Cytotoxic T cell (primary cell): ENCODE data around the genes NDUFV1 and TCIRG1.

DNA sequence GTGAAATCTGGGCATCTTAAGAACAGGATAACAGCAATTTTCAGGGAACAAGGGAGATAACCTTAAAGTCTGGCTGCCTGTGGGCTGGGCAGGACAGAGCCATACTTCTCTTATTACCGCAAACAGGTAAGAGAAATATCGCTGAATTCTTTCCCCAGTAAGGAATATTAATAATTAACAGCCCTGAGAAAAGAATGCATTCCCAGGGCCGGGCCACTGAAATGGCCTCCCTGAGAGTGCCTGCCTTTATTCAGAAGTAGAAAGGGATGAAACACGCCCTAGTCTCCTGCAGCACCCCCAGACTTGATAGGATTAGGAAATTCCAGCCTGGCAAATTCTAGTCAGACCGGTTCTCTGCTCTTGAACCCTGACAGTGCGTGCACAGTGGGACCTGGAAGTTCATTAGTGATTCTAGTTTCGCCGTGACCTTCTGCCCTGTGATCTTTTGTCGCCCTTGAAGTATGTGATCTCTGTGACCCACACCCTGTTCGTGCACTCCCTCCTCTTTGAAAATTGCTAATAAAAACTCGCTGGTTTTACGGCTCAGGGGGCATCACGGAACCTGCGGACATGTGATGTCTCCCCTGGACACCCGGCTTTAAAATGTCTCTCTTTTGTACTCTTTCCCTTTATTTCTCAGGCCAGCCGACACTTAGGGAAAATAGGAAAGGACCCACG, 2.2 kb upstream of the GSTP1 start:
- PRO-cap, 2 experiments, result no peak in any of the 2 experiments

DNA sequence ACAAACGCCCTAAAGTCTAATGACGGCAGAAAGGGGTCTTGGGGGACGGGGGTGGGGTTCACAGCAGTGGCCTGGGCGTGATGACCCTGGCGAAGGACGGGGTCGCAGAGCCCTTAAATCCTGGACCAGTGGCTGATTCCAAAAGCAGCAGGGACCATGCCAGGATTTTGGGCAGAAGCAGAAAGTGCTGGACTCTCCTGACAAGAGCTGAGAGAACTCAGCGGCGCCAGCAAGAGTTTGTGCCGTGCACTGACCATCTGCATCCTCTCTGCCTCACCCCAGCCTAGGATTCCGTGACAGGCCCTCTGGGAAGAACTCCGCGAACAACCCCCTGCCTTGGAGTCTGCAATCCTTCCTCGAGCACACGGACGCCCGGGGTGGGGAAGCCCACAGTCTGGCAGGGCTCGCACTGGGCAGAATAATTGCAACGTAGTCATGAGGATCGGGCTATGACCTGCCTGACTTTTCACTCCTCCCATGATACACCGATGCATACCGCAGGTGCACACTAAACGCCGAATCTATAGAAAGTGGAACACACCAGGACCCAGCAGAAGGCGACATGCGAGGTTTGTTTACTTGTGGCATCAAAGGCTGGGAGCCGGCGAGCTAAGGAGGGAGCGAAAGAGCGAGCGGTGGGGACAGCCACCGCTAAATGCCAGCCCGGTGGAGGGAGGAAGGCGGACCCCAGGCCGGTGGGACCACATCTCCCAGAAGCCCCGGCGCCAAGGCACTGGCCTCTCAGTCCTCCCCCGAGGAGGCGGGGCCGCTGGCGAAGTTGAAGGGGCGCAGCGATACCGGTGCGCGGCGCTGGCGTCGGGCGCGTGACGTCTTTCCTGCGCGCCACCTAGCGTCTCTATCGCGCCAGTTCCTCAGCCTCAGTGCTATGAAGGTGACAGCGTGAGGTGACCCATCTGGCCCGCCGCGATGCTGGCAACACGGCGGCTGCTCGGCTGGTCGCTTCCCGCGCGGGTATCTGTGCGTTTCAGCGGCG, at the start of gene NDUFV1:
Gene NDUFV1 (plus strand): TSS at position 859 of the 994 bp plus-strand sequence.
- PRO-cap, 2 experiments, result peak in 2 of 2 experiments; most common plus-strand start position 881 of the sequence (in 2); most common minus-strand start position 656 of the sequence (in 1)

GRCh38 chr11:67779156-67779542, 104.7 kb upstream of the ALDH3B2 start:
- PRO-cap, 2 experiments, result peak in 1 of 2 experiments; most common plus-strand start chr11:67779456 (in 1)

GRCh38 chr11:67804993-67805461, 130.6 kb upstream of the ALDH3B2 start:
- PRO-cap, 2 experiments, result peak in 2 of 2 experiments; most common minus-strand start chr11:67805273 (in 1)

GRCh38 chr11:68038643-68039149, at the start of gene TCIRG1:
Gene TCIRG1, plus strand, starts transcription at chr11:68039025.
- PRO-cap, 2 experiments, result peak in 2 of 2 experiments; most common plus-strand start chr11:68039053 (in 2); most common minus-strand start chr11:68038917 (in 1)

DNA sequence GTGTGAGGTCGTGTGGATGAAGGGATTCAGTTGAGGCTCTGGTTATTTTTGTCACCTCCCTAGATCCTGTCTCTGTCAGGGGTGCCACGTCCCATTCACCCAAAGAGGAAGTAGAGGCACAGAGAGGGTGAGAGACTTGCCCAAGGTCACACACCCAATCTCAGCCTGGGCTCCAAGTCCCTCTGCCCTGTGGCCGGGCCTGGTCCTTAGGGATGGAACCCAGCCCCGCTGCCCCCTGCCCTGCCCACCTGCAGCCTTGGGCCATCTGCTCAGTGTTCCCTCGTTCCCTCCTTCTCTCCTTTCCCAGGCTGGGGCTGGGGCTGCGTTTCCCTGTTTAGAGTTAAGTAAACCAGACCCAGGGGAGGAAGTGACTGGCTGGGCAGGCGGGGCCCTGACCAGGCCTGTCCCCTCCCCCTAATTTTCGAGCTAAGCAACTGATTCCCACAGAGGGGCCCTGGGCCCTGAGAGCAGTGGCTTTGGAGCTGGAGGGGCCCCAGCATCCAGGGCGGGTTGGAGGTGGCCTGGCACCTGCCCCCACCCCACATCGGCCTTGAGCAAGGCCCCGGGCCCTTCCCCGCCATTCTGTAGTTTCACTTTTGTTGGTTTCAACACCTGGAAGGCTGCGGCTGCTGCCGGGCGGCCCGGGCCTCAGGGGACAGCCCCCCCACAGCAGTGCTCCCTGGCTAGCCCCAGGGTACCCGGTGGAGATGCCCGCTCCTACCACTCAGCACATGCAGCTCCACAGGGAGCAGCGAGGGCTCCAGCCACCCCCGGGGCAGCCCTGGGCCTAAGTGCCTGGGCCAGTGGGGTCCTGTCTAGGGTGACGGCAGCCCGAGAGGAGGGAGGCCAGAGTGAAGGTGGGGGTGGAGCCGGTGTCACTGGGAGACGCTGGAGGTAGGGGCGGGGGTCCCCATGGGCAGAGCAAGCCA, 1.5 kb downstream of the TCIRG1 start:
- PRO-cap, 2 experiments, result peak in 2 of 2 experiments; most common plus-strand start position 599 of the sequence (in 2); most common minus-strand start position 316 of the sequence (in 1)

- PRO-cap, 2 experiments, result no peak in any of the 2 experiments
Observed at GRCh38 chr11:68047331-68048215, 8.7 kb downstream of the TCIRG1 start.

GRCh38 chr11:68075544-68075926, 36.7 kb downstream of the TCIRG1 start:
- PRO-cap, 2 experiments, result no peak in any of the 2 experiments

DNA sequence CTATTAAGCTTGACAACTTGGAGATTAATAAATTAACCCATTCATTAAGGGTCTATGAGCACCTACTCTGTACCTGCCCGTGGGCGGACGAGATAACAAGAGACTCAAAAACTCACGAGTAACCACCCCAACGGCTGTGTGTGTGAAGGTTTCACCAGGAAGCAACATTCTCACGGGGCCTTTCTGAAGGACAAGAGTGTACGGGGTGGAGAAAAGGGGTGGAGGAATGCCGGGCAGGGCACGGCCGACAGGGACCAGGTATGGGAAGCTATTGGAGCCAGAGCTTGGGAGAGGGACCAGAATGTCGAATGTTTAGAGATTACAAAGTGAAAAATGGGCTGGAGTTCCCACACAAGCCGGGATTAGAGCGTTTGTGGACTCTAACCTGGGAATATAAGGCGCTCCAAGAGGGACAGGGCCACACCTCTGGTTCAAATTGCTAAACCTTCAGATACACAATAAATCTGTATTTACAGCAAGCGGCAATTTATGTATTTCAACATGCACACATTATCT, 1.5 kb downstream of the KMT5B start:
- PRO-cap, 2 experiments, result no peak in any of the 2 experiments

GRCh38 chr11:68274750-68275155, 3.0 kb upstream of the C11orf24 start:
- PRO-cap, 2 experiments, result no peak in any of the 2 experiments

GRCh38 chr11:68330781-68332078, 18.8 kb downstream of the LRP5 start:
- PRO-cap, 2 experiments, result peak in 1 of 2 experiments; most common minus-strand start chr11:68331568 (in 1)

DNA sequence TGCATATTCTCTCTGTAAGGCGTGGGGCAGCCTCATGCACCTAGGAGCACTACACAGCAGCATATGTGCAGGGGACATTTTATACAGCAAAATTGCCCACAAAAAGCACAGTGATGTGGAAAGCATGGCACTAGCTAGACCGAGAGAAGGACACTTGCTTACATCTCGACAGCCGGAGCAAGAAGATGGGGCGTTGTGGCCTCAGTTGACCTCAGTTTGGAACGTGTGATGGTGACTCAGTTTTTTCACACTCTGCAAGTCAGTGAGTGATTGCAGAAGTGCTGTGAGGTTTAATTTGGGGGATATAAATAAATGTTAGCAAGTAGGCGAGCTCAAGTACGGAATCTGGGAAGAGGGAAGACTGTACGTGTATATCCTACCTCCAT, 23.3 kb downstream of the LRP5 start:
- PRO-cap, 2 experiments, result no peak in any of the 2 experiments

GRCh38 chr11:68345944-68346496, 33.6 kb downstream of the LRP5 start:
- PRO-cap, 2 experiments, result no peak in any of the 2 experiments

DNA sequence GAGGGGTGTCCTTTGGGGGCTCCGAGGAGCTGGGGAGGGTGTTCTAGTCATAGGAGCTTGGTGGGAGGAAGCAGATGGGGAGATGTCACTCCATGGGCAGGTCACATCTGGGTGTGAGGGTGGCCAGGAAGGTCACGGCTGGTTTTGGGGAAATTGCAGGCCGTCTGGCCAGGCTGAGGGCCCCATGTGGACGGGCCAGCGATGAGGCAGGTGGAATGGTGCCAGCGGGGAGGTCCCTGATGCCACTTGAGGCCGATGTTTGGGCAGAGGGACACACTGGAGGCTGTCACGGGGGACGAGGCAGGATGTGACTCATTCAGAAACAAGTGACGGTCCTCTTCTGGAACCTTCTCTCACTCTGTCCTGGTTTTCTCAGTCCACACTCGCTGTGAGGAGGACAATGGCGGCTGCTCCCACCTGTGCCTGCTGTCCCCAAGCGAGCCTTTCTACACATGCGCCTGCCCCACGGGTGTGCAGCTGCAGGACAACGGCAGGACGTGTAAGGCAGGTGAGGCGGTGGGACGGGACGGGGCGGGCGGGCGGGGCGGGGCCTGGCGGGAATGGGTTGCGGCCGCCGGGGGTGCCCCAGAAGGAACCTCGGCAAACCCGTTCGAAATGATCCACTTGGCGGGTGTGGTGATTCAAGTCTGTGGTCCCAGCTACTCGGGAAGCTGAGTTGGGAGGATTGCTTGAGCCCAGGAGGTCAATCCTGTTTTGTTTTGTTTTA, 53.0 kb downstream of the LRP5 start:
- PRO-cap, 2 experiments, result no peak in any of the 2 experiments

DNA sequence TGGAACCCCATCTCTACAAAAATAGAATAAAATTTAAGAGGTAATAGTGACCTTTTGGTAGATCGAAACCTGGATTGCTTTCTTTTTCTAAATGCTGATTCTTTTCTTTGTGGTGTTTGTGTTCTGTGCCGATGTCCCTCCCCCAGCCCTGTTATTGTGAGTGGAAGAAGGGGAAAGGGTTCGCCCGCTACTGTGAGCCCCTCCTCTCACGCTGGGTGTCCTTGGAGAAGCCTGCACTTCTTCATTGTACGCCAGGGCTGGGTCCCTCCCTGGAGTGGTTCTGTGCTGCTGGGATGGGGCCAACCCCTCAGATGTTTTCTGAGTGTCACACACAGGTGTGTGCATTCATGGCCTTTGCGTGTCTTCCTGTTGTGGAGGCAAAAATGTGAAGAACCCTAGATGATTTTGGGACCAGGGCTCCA, 59.7 kb upstream of the PPP6R3 start:
- PRO-cap, 2 experiments, result no peak in any of the 2 experiments

- PRO-cap, 2 experiments, result no peak in any of the 2 experiments
Observed at GRCh38 chr11:68682995-68683382, 1.4 kb upstream of the GAL start.

- PRO-cap, 2 experiments, result no peak in any of the 2 experiments
Observed at GRCh38 chr11:68825295-68826036, 16.2 kb downstream of the CPT1A start.

GRCh38 chr11:68835690-68836334, 5.9 kb downstream of the CPT1A start:
- PRO-cap, 2 experiments, result no peak in any of the 2 experiments

DNA sequence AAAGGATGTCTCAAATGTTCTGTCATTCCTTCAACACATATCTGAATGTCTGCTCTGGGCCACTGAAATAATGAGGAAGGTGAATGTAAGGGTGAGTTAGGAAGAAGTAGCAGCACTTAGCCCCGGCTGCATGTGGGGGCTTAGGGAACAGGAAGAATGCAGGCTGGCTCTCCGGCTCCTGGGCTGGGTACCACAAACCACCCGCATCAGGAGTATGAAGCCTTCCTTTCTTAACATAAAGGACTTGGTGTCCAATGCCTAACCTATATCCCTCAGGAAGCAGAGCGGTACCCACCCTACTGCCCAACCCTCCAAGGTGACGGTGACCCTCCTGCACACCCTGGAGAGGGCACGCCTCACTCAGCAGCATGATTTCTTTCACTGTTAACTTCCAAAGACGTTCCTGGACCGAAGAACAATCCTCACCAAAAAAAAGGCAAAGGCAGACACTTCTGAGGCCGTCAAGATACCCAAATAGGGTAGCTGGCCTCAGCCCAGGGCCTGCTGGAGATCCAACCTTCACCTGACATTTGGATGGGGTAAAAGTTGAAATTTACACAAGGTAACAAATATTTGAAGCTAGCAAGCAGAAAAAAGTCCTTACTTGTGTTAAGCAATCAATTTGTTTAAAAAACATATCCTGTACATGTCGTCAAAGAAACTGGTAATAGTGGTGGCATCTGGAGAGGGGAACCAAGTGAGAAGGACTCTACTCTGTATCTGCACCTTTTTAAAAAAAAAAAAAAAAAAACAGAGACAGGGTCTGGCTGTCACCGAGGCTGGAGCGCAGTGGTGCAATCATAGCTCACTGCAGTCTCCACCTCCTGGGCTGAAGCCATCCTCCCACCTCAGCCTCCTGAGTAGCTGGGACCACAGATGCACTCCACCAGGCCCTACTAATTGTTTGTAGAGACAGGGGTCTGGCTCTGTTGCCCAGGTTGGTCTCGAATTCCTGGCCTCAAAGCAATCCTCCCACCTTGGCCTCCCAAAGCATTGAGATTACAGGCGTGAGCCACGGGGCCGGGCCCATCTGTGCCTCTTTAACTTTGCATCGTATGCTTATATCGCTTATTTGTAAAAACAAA, 3.5 kb downstream of the CPT1A start:
- PRO-cap, 2 experiments, result peak in 1 of 2 experiments; most common plus-strand start position 811 of the sequence (in 1); most common minus-strand start position 705 of the sequence (in 1)

DNA sequence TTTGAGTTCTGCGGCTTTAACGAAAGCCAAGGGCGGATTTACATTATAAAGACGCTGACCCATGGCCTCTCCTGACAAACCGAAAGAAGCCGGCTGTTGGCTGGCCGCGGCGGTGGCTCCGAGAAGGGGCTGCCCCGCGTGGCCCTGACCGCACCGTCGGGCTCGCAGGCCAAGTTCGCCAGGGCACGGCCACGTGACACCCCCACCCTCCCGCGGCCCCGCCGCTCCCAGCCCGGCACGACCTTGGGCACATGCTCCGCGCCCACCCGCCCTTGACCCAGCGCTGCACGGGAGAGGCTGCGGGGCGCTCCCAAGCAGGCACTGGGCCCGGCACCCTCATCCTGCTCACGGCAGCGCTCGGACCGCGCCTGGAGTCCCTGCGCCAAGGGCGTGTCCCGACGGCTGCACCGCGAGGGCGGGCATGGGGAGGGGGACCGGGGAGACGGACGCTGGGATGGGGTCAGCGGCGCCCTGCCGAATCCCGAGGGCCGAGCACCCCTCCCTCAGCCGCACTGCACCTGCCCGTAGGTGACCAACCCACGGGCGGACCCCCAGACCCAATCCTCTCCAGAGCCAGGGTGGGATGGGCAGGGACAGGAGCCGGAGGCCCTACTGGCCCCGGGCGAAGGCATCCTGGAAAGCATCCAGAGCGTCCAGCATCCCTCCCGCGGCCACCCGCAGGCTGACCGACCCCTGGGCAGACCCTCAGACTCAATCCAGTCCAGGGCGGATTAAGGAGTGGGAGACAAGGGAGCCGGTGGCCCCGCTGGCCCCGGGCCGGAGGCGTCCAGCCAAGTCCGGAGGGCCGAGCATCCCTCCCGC, 828 bp downstream of the CPT1A start:
- PRO-cap, 2 experiments, result no peak in any of the 2 experiments